ENCODE results near the gene FBLN5.

- PRO-cap: unidirectional peak, minus-strand start at chr14:90675535; unidirectional peak, minus-strand start at chr14:90675582
- RAMPAGE, long total RNA, 4 experiments: no peak in any of the 4 experiments
These were observed 140.9 kb downstream of the TTC7B start for GRCh38 chr14:90675302-90675805.

DNA sequence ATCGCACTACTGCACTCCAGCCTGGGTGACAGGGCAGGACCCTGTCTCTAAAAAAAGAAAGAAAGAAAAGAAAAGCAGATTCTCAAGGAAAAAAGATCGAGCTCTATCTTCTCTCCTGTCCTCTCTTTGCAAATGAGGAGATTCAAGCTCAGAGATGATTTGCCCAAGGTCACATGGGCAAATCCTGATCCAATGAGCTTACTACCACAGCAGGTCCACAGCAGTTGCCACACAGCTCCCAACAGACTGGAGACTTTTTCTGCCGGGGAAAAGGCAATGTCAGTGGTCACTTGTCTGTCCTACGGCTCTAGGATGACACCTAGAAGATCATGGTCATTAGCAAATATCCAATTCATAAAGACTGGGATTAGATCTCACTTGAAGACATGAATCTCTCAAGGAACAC, 58.8 kb downstream of the TTC7B start:
- PRO-cap: no peak
- RAMPAGE, long total RNA, 4 experiments: no peak in any of the 4 experiments

DNA sequence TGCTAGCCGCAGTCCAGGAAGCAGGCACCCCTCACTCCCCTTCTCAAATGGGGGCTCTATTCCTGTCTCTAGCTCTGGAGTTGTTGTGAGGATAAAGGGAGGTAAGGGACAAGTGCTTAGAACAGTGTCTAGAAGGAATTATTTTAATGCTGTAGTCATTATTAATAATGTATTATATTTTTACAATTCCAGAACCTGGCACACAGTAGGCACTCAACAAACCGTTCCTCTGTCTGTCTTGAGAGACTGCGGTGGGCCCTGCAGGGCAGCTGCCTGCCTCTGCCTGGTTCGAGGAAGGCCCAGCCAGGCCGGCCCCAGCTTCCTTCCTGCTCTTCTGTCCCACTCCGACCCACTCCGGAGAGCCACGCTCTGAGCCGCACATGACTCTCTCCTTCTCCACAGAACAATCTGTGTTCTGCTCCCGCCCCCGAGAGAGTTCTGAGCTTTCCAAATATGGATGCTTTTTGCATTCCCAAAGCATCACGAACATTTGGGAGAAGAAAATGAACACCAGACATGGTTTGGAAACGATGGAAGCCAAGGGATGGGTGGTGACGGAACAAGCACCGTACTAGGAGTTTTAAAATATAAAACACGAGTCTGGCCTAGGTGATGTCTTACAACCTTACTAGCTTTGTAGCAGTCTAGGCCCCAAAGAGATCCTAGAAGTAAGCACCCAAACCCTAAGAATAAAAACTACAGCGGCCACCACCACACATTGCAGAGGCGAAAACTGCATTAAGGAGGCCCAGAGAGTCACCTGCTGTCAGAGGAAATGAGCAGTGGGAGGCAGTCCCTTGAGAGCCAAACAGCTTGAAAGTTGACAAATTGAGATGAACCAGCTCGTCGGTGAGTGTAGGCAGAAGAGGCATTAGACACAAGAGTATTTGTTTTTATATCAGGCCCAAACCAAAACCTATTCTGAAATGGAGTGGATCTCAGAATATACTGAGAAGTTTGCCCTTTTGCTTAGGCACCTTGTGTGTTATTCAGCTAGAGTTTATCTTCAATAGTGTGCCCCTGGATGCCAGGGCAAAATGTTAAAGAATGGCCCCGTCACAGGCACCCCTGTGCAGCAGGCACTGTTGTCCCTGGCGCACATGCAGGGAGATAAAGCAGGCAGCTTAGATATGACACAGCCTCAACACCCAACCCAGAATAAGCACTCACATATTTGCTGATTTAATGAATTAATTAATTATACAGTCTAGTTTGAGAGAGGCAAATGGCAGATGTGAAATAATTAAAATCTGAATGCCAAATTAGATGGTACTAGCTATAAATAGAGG, 57.0 kb downstream of the TTC7B start:
- PRO-cap: unidirectional peak, minus-strand start at position 371 of the sequence
- RAMPAGE, long total RNA, 4 experiments: no peak in any of the 4 experiments

GRCh38 chr14:91059300-91059917, 1.0 kb downstream of the RPS6KA5 start:
- PRO-cap: unidirectional peak, plus-strand start at chr14:91059760
- RAMPAGE, long total RNA, 4 experiments: no peak in any of the 4 experiments

GRCh38 chr14:91202213-91202948, 42.1 kb downstream of the GPR68 start:
- PRO-cap: no peak
- RAMPAGE, long total RNA, 4 experiments: no peak in any of the 4 experiments

GRCh38 chr14:91220545-91221498, 23.7 kb downstream of the GPR68 start:
- PRO-cap: no peak
- RAMPAGE, long total RNA, 4 experiments: no peak in any of the 4 experiments

DNA sequence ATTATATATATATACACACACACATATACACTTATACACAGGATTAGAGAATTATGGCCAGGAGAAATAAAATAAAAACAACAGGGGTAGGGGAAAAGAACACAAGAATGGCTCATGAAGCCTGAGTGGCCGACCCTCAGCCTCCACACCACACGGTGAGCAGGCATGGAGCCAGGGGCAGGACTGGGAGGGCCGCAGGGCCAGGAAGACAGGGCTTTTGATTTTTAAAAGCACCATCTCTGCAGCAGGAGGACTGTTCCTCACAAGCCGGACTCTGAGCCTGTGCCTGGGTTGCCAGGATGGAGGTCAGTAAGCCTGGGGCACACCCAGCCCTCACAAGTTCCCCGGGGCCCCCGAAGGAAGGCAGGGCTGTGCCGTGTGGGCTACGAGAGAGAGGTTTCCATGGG, 65.0 kb downstream of the CCDC88C start:
- PRO-cap: no peak
- RAMPAGE, long total RNA, 4 experiments: no peak in any of the 4 experiments

GRCh38 chr14:91411279-91411566, 6.4 kb downstream of the CCDC88C start:
- PRO-cap: no peak
- RAMPAGE, long total RNA, 4 experiments: no peak in any of the 4 experiments

DNA sequence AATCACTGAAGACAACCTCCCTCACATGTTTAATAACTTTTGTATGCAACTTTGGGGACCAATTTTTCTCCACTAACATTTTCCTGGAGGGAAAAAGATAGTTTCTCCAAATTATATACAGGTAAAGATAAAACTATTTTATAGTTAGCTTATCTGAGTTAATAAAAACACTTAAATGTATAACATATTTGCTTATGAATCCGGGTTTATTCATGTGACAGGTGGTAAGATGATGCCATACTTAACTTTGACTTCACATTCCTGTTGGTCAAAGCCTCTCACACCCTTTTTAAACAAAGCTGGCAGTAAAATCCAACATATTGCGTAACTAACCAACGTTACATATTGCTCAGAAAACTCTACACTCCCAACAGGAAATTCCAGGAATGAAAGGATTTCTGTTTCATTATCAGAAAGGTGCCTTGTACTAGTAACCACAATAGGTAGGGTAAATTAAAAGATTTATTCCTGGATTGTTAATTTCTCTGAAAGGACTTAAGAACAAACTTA, 23.6 kb upstream of the CATSPERB start:
- PRO-cap: no peak
- RAMPAGE, long total RNA, 4 experiments: no peak in any of the 4 experiments

- PRO-cap: no peak
- RAMPAGE, long total RNA, 4 experiments: no peak in any of the 4 experiments
These were observed 32.6 kb downstream of the TC2N start for GRCh38 chr14:91834539-91835256.

DNA sequence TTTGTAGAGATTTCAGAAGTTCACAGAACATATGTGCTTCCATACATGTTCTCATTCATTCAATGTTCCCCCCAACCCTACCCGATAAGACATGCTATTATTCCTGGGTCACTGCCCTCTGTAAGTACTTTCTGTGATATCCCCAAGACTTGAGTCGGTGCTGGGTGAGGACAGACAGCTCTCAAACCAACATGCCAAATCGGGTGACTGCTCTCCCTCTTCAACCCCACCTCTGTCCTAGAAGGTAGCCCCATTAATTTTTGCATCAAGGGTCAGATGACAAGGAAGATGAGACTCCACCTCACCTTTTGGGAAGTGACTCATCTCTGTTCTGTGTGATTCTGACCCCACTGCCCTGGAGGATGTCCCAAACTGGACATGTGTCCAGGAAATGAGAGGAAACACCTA, 19.4 kb upstream of the TC2N start:
- PRO-cap: no peak
- RAMPAGE, long total RNA, 4 experiments: no peak in any of the 4 experiments

DNA sequence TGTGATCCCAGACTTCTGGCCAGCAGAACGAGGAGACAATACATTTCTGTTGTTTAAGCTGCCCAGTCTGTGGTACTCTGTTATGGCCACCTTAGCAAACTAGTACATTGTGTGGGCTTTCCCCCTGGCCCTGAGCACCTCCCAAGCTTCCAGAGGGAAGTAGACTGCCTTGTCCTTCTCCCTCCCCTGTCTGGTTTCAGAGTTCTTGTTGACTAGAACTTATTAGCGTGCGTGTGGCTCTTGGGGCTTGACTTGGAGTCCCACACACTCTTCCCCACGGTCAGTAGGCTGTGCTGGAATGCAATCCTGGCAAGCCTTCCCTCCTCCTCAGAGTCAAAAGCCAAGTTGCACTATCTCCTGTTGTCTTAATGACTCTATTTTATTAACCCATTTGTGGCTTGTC, 27.7 kb downstream of the FBLN5 start:
- PRO-cap: unidirectional peak, minus-strand start at position 192 of the sequence
- RAMPAGE, long total RNA, 4 experiments: no peak in any of the 4 experiments

DNA sequence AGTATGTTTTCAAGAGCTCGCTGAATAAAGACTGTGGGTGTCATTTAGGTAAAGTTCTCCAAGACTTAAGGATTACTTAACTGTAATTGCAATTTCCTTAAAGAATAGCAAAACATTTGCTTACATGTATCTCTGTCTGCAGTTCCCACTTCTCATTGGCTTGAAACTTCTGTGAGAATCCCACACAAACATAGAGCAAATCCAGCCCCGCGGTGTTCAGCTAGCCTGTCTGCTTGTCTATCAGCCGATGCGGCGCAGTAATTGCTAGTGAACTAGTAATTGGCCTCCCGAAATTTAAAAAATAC, 955 bp downstream of the FBLN5 start:
- PRO-cap: bidirectional peak, plus-strand start at position 204 of the sequence, minus-strand start at position 242 of the sequence
- RAMPAGE, long total RNA, 4 experiments: no peak in any of the 4 experiments

GRCh38 chr14:91946892-91947758, at the start of gene FBLN5:
Gene FBLN5, minus strand, starts transcription at chr14:91947694.
- PRO-cap: bidirectional peak, plus-strand start at chr14:91947099, minus-strand start at chr14:91946997; bidirectional peak, plus-strand start at chr14:91947806, minus-strand start at chr14:91947430
- RAMPAGE, long total RNA, 4 experiments: start-site peak on the minus strand in 4 of 4 experiments, at chr14:91946978-91947694 at its widest, 22 to 892 reads per replicate

DNA sequence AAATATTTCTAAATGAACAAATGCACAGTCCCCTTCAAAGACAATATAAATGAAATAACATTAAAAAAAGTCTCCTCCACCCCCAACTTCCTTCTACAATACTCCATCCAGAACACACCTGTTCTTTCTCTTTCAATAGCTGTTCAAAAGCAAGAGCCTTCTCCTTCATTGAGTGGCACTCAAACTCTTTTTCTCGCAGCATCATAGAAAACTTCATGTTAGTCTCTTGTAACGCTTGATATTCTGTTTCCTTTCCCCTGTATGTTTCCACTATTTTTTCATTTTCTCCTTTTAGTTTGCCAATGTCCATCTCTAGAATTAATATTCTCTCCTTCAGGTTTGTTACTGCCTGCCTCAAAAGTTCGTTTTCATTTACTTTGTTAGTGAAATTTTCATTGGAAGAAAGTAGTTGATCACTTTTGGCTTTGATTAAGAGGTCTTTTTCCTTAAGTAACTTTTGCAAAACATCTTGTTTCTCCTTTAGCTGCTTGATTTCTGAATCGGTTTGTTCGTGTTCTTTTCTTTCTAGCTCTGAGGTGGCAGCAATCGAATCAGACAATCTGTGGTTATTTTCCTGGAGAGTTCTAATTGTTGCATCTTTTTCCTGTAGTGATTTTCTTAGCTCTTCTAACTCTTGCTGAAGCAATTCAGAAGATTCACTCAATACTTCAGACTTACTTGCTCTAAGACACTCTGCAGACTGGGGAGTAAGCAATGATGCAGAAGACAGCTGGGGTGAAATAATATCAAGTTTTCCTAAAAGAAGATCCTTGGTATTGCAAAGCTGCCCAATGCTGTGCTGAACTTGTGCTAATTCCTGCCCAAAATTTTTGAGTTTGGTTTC, 36.3 kb downstream of the TRIP11 start:
- PRO-cap: no peak
- RAMPAGE, long total RNA, 4 experiments: no peak in any of the 4 experiments

DNA sequence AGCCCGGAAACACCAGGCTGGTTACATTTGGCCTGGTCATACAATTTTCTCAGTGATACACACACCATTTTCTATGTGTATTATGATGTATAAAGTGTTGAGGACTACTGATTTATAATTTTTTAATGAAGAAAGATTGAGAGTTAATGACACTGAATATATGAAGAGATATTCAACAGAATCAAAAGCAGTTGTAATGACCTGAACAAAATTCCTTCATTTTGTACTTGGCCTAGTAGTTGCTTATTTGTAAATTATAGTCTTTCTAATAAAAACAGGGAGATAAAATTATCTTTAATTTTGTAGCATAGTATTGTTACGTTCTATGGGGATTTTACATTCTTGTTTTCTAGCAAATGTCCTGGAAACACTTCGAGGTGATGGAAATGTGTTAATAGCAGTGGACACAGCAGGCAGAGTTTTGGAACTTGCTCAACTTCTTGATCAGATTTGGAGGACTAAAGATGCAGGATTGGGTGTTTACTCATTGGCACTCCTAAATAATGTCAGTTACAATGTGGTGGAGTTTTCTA, 20.1 kb downstream of the CPSF2 start:
- PRO-cap: no peak
- RAMPAGE, long total RNA, 4 experiments: no peak in any of the 4 experiments

- PRO-cap: no peak
- RAMPAGE, long total RNA, 4 experiments: no peak in any of the 4 experiments
These were observed 77.9 kb downstream of the SLC24A4 start for GRCh38 chr14:92400904-92401166.

GRCh38 chr14:92507165-92507743, 6.3 kb upstream of the RIN3 start:
- PRO-cap: no peak
- RAMPAGE, long total RNA, 4 experiments: no peak in any of the 4 experiments

- PRO-cap: no peak
- RAMPAGE, long total RNA, 4 experiments: no peak in any of the 4 experiments
These were observed 26.1 kb downstream of the RIN3 start for GRCh38 chr14:92539305-92540395.

GRCh38 chr14:92586588-92587586, 73.3 kb downstream of the RIN3 start:
- PRO-cap: no peak
- RAMPAGE, long total RNA, 4 experiments: no peak in any of the 4 experiments